ENCODE measurements around the gene SLC6A3.

- PRO-cap: unidirectional peak, plus-strand start at chr5:1315855; bidirectional peak, plus-strand start at chr5:1316526, minus-strand start at chr5:1316362
Measured at GRCh38 chr5:1315375-1316417, 20.8 kb upstream of the TERT start.

GRCh38 chr5:1319306-1319709 lies 24.4 kb upstream of the TERT start:
- PRO-cap: no peak

GRCh38 chr5:1324387-1325286 lies 20.3 kb downstream of the CLPTM1L start:
- PRO-cap: no peak

GRCh38 chr5:1366607-1366982 lies 21.7 kb upstream of the CLPTM1L start:
- PRO-cap: no peak

- PRO-cap: bidirectional peak, plus-strand start at chr5:1445606, minus-strand start at chr5:1445440
Measured at GRCh38 chr5:1445307-1445694, at the start of gene SLC6A3. Gene SLC6A3, minus strand, starts transcription at chr5:1445440.

DNA sequence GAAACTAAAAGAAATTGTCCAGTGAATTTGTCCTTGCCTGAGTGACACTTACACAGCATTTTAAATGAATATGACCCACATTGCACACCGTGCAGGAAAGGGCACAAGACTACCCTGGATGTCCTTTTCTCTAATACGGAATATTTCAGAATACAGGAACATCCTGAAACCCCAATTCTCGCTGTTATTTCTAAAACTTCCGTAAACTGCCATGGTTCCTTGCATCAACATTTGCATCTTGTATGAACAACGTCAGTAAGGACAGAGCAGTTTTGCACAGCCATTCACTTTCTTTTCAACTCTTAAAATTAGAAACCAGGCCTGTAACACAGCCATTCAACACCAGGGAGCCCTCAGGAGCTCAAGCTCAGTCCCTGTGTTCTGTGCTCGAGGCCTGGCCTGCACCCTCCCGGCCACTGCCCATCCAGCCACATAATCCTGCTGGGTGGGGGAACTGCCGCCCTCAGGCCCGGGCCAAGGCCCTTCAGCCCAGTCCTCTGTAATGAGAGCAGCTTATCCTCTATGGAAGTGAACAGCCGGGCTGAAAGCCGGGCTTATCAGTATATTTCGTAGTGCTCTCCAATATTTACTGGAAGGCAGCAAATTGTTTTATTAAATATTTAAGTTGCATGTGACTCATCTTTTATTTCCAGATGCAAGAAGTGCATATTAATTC lies 33.0 kb upstream of the SLC6A3 start:
- PRO-cap: no peak

DNA sequence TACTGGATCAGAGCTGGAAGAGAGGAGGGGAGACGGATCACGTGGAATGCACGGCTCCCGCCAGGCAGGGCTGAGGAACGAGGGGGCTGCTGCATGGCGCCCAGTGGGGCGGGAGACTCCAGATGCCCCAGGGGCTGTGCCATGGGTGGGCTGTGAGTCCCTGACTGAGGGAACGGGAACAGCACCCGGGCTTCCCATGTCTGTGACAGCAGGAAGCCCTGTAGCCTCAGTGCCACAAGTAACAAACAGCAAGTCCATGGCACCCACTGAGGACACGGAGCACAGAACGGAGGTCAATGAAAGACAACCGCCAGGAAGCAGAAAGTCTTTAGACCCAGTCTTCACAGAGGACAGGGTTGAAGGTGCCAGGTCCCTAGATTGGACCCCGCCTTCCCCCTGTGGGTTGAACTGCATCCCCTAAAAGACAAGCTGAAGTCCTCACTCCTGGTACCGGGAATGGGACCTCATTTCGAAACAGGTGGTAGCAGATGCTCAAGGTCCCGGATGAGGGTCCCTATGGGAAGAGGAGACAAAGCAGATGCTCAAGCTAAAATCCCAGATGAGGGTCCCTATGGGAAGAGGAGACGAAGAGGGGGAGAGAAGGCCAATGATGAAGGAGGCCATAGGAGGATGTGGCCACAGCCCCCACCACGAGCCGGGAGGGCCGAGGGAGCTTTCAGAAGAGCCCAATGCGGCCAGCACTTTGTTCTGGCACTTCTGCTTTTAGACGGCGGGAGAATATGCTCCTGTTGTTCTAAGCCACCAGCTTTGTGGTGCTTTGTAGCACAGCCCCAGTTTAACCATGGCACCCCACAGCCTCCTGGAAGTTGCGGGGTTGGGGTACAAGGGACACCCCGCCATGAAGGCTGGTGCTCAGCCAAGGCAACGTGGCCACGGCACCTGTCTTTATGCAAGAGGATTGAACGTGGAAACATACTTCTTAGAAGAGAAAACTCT lies 33.6 kb downstream of the LPCAT1 start:
- PRO-cap: no peak

GRCh38 chr5:1579144-1579920 lies 55.6 kb upstream of the LPCAT1 start:
- PRO-cap: no peak

DNA sequence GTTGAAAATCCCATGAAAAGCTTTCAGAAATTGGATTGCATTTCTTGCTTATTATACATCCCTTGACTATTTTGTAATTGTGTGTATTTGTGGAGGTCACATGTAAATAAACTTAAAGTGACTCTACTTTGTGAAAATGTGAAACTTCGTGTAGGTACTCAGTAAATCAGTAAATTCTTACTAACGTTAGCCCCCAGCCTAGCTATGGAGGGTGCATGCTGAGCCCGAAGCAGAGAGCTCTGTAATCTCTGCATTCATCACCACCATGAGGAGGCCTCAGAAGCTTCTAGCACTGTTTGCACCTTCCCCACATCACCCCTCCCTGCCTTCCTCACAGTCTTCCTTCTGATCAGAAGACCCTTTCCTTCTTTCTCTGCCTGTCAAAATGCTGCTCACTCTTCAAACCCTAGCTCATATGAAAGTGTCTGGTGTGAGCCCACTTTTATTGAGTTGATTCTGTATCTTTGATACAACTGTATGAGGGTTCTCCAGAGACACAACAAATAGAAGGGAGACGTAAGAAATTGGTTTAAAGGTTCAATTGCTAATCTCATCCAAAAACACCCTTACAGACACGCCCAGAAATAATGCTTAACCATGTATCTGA lies 73.4 kb upstream of the LPCAT1 start:
- PRO-cap: no peak

- PRO-cap: no peak
Measured at GRCh38 chr5:1611643-1612272, 88.0 kb upstream of the LPCAT1 start.

- PRO-cap: no peak
Measured at GRCh38 chr5:1629824-1630160, 106.0 kb upstream of the LPCAT1 start.

- PRO-cap: no peak
Measured at GRCh38 chr5:1746416-1747193, 53.0 kb downstream of the MRPL36 start.

DNA sequence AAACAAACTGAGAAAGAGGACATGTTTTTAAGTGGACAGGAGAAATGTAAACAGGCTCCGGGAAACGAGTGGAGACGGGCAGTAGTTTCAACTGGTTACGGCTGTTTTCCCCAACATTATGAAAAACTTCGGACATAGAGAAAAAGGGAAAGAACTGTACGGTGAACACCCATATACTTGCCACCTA lies 383 bp upstream of the MRPL36 start:
- PRO-cap: no peak

GRCh38 chr5:1813778-1814306 lies 12.6 kb downstream of the NDUFS6 start:
- PRO-cap: no peak

DNA sequence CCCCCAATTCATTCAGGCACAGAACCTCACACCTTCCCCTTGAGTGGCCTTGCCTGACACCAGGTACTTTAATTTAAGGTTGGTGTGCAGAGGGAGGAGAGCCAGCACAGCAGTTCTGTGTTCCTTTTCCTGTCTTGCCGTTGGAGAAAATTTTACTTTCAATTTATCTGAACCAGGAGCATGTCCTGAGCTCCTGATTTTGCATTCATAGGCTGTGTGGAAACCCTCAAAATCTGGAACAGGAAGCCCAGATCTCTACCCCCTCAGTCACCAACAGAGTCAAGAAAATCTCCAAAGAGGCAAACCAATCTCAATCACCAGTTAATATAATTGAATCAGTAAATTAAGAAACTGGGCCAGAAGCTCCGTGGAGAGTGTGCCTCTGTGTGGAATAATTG lies 363.1 kb downstream of the IRX2 start:
- PRO-cap: no peak

GRCh38 chr5:3535711-3536424 lies 59.8 kb upstream of the IRX1 start:
- PRO-cap: no peak

GRCh38 chr5:3590818-3591125 lies 4.9 kb upstream of the IRX1 start:
- PRO-cap: no peak

- PRO-cap: no peak
Measured at GRCh38 chr5:4992185-4992582, 147.9 kb upstream of the ADAMTS16 start.

- PRO-cap: no peak
Measured at GRCh38 chr5:5462315-5463070, 40.0 kb downstream of the ICE1 start.

- PRO-cap: no peak
Measured at GRCh38 chr5:6377466-6377847, 890 bp downstream of the MED10 start.